AG10803 (cell line): Measurements from ENCODE around the gene CALHM5.

DNA sequence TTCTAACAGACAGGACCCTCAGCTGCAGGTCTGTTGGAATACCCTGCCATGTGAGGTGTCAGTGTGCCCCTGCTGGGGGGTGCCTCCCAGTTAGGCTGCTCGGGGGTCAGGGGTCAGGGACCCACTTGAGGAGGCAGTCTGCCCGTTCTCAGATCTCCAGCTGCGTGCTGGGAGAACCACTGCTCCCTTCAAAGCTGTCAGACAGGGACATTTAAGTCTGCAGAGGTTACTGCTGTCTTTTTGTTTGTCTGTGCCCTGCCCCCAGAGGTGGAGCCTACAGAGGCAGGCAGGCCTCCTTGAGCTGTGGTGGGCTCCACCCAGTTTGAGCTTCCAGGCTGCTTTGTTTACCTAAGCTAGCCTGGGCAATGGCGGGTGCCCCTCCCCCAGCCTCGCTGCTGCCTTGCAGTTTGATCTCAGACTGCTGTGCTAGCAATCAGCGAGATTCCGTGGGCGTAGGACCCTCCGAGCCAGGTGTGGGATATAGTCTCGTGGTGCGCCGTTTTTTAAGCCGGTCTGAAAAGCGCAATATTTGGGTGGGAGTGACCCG is 572.5 kb downstream of the RFPL4B start:
- RRBS: no CpG with 5 or more reads among the region's 15 CpGs

DNA sequence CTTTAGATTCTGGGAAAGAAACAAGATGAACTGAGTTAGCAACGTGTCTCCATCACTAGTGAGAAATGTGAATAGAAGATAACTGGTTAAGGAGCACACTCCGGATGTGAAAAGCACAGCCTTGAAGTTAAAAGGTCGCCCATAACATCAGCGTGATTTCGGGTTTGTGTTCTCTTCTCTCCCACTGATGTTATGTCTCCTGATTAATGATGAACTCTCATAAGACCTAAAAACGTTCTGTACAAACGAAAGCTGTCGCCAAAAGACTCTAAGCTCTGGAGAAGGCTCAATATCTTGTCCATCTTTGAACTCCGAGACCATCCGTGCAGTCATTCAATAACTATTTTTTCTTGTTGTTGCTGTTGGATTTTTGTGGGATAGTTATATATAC is 291.9 kb upstream of the MARCKS start:
- RRBS: no CpG with 5 or more reads among the region's 10 CpGs

DNA sequence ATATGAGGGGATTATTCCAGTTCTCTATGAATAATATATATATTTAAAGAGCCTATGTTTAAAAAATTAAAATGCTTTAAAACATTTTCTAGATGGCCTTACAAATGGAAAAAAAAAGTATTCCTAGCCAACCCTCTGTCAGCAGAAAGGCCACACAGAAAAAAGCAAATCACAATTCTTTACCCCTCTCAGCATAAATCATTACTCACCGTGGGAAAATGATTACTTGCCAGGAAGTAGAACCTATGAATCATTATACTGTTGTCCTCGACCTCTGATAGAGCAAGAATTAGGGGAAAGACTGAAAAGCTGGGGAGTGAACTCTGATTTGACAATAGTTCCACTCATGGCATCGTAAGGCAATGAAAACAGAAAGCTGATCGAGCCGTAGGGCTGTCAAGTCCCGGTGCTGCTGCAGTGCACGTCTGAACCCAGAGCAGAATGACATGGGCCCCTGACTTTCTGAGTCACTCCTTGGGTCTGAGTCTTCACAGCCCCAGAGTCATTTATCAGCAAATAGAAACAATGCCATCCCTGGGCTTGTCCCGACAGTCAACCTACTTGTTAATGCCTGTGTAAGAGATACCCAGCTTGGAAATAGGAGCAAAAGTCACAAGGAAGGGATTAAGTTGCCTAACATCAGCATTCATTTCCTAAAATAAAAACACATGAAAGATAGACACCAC is 224.9 kb upstream of the MARCKS start:
- RRBS: no CpG with 5 or more reads among the region's 8 CpGs

DNA sequence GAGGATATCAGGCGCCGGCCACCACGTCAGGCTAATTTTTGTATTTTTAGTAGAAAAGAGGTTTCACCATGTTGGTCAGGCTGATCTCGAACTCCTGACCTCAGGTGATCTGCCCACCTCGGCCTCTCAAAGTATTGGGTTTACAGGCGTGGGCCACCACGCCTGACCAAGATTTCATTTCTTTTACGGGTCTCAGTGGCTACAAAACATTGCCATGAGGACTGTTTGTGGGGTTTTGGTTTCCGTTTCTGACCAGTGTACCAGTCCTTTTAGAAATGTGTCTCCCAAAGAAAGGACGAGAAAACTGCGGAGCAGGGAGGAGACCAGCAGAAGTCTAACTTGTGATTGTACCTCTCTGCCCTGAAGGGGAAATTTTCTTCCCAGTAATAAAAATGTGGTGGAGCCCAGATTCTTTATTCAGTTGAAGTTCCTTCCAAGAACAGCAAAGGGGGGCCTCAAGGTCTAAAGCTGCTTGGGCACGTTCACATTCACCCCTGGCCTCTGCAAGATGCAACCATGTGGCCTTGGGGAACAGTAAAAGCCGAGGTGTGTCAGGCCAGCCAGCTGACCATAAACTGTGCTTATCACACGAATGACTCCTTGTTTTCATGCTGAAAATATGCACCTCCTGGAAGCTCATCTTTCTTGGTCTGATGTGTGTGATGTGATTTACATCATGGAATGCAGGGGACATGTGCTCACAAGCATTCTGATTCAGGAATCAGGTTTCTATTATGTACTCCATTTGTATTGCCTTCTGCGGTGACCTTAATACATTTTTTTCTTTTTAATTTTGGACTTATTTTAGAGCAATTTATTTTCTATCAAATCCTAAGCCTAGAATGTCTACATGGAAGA is 211.7 kb upstream of the MARCKS start:
- RRBS: no CpG with 5 or more reads among the region's 15 CpGs

- RRBS: no CpG with 5 or more reads among the region's 1 CpG
Observed at GRCh38 chr6:113654167-113654983, 202.8 kb upstream of the MARCKS start.

DNA sequence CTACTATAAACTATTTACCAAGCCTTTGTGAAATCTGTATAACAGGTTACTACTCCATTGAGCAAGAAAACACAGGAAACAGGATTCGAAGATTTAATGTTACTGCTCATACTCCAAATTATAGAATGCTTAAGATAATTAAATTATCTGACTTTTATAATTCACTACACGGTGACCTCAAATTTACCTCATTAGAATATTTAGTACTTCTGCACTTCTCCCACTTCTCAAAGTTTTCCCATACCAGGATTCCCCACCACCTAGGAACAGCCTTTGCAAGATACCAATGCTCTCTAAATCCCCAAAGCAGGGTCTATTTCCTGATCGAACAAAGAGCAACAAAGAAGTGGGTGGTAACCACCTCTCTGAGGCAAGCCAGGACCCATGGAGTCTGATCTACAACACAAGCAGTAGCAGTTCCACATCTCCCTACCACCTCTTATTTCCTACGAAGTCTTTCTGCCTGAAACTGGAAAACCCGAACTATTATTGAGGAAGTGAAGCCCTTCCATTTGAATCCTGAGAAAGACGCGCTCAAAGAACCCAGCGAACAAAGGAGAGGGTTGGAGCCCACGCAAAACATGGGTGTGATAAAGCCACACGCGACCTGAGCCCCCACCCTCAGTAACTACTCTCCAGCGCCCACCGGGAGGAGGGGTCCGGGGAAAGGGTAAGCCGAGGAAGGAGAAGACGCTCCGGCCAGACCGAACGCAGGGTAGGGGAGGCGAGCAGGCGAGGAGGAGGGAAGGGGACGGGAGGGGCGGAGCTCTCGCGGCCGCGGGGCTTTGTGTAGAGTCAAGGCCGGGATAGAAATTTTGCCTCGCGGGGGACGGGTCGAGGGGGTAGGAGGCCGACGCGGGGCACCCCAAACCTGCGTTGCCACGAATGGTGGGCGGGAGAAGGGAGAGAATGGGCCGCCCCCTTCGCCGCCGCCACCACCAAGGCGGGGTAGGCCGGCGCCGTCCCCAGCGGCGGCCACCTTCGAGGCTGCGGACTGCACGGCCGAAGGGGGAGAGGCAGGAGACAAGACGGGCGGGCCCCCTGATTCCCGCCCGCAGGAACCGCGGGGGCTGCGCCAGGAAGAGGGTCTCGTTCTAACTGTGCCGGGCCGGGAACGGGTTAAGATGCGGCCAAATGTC is 970 bp downstream of the HDAC2 start:
- RRBS: 3% methylated on average over 9 of the region's 64 CpGs

DNA sequence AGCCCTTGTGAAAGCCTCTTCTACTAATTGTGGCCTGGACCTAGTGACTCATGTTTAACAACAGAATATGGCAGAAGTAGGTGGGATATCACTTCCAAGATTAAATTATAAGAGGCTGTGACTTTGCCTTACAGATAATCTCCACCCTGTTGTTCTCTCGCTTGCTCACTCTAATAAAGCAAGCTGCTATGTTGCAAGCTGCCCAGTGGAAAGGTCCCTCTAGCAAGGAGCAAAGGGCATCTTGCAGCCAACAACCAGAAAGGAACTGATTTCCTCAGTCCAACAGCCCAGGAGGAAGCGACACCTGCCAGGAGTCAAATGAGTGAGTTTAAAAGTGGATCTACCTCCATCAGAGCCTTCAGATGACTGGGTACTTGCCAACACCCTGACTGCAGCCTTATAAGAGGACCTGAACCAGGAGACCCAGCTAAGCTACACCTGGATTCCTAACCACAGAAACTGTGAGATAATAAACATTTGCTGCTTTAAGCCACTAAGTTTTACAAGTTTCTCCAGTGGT is 112.7 kb downstream of the FRK start:
- RRBS: no CpG with 5 or more reads among the region's 2 CpGs

- RRBS: no CpG with 5 or more reads among the region's 3 CpGs
Observed at GRCh38 chr6:116008237-116008779, 52.4 kb downstream of the FRK start.

- RRBS: no CpG with 5 or more reads among the region's 2 CpGs
Observed at GRCh38 chr6:116101780-116102180, 1.1 kb downstream of the NT5DC1 start.

DNA sequence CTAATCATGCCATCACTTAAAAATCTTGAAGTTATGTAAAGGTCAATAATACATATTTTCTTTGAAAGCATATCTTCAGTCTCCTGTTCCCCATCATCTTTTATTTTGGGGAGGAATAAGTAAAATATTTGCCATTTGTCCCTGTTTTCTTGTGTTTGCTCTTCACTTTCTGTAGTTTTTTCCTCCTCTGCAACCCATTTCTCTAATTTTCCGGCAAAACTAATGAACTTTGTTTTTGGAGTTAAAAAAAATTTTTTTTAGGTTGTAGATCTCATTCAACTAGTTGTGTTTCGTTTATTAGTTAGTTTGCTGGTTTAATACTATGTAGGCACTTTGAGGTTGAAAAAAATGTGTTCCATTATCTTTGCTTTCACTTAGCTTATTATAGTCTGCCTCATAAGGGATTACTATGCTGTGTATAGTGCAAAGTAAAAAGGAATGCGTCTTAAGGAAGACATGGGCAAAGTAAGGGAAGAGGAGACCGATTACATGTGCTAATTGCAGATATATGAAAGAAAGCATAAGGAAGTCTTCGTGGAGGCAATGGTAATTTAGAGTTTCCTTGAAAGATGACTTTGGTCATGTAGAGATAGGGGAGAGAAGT is 30.2 kb upstream of the COL10A1 start:
- RRBS: no CpG with 5 or more reads among the region's 5 CpGs

GRCh38 chr6:116252935-116253294 is 960 bp downstream of the TSPYL4 start:
- RRBS: 75% methylated on average over 3 of the region's 8 CpGs

DNA sequence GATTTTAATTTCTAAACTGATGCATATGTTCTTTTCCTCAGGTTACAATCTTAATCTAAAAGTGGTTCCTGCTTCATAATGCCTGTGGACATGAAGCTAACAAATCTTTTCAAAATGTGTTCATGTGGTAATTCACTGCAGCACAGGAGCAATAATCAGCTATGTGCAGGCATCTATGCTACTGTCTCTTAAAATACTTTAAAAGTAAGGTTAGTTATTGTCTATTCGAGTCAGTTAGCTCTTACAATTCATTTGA is 852 bp upstream of the TSPYL4 start:
- RRBS: no CpG with 5 or more reads among the region's 1 CpG

DNA sequence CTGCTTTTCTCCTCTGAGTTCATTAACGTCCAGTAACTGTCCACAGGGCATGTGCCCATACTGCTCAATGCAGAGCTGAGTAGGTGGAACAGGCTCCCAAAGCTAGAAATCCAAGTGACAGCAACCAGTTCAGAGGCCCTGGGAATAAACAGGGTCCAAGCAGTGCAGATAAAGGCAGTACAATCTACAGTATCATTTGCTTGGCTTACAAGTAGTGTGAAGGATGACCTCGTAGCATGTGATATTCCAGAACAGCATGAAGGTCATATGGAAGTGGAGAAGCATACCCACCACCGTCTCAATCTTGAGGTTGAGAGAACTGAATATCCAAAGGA is 1.7 kb downstream of the TSPYL1 start:
- RRBS: no CpG with 5 or more reads among the region's 3 CpGs

- RRBS: no CpG with 5 or more reads among the region's 15 CpGs
Observed at GRCh38 chr6:116511245-116512616, at the start of gene CALHM5. Gene CALHM5 (plus strand): TSS chr6:116511639.

- RRBS: no CpG with 5 or more reads among the region's 3 CpGs
Observed at GRCh38 chr6:117425373-117425861, 325 bp downstream of the ROS1 start.

DNA sequence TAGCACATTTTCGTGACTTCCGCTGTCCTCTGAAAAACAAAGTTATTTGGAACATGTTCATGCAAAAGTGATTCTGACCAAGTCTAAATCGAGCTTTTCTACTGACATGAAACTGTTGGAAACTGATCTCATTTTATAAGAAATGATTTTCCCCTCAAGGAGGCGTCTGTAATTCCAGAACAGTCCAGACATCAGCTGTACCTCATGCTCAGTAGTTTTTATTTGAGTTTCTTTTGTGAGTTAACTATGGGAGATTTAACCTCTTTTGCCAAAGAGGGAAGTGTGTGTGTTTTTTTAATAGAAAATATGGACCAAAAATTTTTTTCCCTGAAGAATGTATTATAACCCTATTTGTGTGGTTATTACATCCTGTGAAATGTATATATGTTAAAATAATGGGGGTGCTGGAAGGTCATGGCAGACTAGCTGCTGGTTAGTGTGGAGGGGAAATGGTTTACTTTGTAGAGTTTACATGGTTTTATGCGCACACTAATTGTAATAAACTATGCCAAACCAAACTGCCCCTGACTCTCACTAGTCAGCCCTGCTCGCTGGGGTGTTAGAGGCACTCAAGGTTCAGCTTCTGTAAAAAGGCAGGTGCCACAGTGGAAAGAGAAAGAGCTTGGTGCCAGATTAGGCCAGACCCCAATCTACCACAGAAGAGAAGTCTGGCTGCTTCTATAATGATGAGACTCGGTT is 52.9 kb downstream of the GOPC start:
- RRBS: no CpG with 5 or more reads among the region's 7 CpGs

GRCh38 chr6:117619277-117619644 is 16.9 kb upstream of the GOPC start:
- RRBS: no CpG with 5 or more reads among the region's 1 CpG

GRCh38 chr6:117688661-117689124 is 13.4 kb downstream of the NUS1 start:
- RRBS: no CpG with 5 or more reads among the region's 4 CpGs

DNA sequence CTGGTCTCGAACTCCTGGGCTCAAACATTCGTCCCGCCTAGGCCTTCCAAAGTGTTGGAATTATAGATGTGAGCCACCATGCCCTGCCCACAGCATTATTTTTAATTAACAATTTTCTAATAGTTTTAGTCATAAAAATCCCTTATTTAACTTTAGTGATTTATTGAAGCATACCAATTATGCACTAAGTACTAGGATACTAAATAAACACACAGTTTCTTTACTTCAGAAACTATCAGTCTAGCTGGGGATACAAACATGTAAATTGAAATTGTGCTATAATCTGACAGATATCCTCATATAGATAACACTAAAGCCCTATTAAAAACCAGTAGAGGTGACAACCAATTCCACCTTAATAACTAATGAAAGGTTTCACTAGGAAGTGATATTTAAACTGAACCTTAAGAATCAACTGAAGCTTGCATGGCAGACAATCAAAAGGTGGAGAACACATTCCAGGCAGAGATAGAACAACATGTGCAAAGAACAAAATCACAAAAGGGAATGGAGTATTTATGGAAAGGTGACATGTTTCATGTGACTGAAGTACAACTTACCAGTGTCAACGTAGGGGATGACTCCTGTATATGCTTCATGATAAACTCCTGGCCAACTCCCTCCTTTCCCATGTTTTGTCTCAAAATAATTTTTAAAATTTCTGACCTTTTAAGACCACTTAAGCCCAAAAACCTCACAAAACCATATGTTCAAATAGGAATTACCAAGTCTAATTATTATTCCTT is 6.4 kb downstream of the PLN start:
- RRBS: no CpG with 5 or more reads among the region's 4 CpGs